GM23248 (cell line): Measurements from ENCODE around the gene PPIE.

DNA sequence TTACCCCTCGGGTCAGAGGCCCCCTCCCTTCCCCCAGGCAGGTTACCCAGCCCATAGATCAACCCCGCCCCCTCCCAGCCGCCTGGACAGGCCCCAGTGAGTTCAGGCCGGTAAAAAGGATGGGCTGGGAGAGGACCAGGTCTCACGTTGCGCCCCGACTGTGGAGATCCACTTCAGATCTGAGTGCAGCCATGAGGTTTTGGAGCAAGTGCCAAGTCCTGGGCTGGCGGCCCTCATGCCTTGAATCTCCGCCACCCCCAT lies 300.8 kb downstream of the RRAGC start:
- RAMPAGE, long total RNA = no peak

GRCh38 chr1:38559148-38560078 lies 300.2 kb downstream of the RRAGC start:
- RAMPAGE, long total RNA = no peak

GRCh38 chr1:38586976-38587294 lies 272.6 kb downstream of the RRAGC start:
- RAMPAGE, long total RNA = no peak

GRCh38 chr1:38941003-38941495 lies 581 bp downstream of the RHBDL2 start:
- RAMPAGE, long total RNA = no peak

DNA sequence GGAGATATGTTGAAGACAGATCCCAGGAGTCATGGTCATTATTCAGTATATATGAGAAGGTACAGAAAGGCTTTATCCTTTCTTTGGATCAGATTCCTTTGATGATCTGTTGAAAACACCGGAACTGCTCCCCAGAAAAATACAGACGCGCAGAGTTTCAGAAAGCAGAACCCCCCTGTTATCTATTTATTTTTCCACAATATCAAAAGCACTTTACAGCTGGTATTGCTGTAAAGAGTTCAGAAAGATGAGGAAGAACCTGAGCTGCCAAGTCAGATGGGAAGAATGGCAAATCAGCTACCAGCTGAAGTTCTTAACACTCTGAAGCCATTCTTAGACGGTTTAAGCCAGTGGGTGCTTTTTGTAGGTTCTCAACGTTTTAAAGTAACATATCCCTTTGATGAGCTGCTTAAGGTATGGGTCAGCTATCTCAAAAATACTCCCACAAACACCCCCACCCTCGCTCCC lies 757 bp upstream of the AKIRIN1 start:
- RAMPAGE, long total RNA = no peak

- RAMPAGE, long total RNA = no peak
Measured at GRCh38 chr1:39005118-39005727, 14.1 kb downstream of the AKIRIN1 start.

DNA sequence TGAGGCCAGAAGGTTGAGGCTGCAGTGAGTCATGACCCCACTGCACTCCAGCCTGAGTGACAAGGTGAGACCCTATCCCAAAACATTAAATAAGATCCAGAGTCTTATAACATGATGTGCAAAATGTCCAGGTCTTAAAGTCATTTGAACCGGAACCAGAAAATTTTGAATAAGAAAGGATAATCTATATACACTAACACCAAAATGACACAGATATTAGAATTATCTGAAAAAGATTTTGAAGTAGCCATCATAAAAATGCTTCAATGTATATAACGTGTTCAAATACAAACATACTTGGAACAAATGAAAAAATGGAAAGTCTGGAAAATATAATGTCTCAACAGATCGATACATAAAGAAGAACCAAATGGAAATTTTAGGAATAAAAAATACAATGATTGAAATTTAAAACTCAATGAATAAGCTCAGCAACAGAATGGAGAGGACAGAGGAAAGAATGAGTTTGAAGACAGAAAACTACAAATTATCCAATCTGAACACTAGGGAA lies 24.5 kb downstream of the NDUFS5 start:
- RAMPAGE, long total RNA = no peak

DNA sequence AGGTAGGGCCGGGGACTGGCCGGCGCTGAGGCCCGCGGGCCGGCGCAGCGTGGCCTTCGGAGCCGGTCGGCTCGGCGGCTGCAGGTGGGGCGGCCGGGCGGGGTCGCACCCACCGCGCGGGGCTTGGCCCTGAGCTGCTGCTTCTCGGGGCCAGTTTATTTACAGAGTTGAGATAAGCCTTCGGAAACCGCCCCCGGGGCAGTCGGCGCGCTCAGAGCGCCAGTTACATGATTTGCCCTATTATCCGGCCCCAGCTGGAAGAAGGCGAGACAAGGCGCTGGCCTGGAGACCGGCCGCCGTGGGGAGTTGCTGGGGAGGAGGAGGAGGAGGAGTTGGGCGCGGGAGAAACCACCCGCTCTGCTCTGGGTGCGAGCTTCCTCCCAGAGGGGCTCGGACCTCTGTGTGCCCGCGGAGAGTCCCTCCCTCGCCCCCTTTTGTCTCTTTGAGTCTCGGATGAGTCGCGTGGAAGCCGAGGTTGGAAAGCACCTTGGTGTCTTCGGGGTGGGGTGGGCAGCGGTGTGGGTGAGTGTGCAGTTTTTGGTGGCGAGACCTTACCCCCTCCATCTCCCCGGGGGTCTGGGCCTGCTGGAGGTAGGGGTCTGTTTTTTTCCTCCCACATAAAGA lies 79.7 kb downstream of the NDUFS5 start:
- RAMPAGE, long total RNA = no peak

- RAMPAGE, long total RNA = no peak
Measured at GRCh38 chr1:39295965-39296355, 91.5 kb downstream of the MACF1 start.

DNA sequence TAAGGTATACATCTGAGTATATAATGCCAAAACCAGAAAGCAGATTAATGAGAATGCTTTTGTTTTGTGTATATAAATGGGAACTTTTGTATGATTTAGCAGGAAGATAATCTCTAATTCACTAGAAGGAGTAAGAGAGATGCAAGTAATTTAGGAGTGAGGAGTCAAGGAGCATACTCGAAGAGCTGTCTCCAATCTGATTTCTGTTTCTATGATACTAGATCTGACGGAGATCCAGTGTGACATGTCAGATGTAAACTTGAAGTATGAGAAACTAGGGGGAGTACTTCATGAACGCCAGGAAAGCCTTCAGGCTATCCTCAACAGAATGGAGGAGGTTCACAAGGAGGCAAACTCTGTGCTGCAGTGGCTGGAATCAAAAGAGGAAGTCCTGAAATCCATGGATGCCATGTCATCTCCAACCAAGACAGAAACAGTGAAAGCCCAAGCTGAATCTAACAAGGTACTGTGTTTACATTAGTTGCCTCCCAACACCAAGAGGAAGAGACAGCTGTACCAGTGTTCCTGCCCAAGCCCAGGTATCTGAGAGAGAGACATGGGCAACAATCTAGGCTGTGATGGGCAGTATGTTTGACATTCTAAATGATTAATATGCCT lies 112.3 kb upstream of the BMP8A start:
- RAMPAGE, long total RNA = no peak

DNA sequence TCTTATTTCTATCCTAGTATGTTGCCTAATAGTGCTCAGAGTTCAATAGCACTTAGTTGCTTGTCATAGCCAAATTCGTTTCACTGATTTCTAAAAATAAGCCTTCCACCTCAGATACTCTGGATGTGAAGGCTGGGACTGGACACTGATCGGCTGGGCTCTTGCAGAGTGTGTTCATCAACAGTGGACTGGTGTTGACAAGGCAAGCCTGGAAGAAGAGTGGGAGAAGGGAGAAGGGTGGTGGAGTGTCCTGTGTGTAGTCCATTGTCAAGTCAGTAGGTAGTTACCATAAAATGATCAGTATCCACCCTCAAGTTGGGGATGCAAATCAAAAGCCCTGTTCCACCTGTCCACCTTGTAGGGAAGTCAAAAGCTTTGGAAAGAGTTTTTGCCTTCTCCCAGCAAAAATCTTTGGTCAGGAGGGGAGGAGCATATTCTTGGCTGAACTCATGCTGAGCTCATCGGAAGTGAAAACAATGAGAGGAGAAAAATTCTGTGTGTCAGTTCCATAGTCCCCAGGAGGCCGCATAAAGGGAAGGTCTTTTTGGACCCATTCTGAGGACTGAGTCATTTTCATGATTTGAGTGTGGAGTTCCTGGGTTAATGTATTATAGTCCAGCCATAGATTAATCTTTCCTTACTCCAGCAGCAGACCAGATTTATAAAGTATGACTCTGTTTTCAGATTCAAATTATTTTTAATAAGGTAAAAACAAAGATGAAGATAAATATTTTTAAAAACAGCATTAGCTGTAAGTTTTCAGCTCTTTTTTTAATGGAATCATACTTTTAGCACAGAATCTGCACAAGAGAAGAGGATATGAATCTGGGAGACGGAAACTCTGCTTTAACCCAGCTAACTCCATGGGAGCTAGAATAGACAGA lies 99.4 kb upstream of the BMP8A start:
- RAMPAGE, long total RNA = no peak

- RAMPAGE, long total RNA = no peak
Measured at GRCh38 chr1:39398622-39399326, 92.7 kb upstream of the BMP8A start.

DNA sequence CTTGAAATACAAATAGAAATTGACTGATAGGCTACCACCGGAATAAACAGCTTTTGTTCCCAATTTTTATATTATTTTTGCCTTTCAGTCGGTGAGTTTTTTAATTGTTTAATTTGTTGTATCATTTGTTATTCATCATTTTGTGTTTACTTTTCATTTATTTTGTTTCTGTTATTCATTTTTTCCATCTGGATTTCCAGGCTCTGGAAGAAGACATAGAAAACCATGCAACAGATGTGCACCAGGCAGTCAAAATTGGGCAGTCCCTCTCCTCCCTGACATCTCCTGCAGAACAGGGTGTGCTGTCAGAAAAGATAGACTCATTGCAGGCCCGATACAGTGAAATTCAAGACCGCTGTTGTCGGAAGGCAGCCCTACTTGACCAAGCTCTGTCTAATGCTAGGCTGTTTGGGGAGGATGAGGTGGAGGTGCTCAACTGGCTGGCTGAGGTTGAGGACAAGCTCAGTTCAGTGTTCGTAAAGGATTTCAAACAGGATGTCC lies 63.6 kb upstream of the BMP8A start:
- RAMPAGE, long total RNA = no peak

GRCh38 chr1:39430435-39431163 lies 60.8 kb upstream of the BMP8A start:
- RAMPAGE, long total RNA = no peak

DNA sequence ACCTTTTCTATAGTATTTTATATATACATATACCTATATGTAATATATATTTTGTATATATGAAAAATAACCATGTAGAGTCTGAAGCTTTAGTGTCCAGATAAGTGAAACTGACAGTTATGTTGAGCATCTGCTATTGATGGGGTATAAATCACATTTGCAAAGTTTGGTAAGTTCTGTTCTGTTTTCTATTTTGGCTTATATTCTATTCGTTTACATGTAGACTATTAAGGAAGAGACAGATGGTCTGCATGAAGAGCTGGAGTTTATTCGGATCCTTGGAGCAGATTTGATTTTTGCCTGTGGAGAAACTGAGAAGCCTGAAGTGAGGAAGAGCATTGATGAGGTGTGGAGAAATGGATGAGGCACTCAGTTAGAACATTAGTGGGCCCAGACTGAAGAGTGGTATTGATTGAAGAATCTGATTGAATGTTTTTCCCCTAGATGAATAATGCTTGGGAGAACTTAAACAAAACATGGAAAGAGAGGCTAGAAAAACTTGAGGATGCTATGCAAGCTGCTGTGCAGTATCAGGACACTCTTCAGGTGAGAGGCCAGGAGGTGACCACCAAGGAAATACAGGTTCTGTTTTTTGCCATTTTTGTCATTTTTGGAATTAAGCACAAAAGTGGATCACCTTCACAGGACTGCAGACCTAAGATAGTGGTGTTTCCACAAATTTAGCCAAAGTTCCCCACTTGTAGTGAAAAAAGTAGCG lies 50.5 kb upstream of the BMP8A start:
- RAMPAGE, long total RNA = no peak

DNA sequence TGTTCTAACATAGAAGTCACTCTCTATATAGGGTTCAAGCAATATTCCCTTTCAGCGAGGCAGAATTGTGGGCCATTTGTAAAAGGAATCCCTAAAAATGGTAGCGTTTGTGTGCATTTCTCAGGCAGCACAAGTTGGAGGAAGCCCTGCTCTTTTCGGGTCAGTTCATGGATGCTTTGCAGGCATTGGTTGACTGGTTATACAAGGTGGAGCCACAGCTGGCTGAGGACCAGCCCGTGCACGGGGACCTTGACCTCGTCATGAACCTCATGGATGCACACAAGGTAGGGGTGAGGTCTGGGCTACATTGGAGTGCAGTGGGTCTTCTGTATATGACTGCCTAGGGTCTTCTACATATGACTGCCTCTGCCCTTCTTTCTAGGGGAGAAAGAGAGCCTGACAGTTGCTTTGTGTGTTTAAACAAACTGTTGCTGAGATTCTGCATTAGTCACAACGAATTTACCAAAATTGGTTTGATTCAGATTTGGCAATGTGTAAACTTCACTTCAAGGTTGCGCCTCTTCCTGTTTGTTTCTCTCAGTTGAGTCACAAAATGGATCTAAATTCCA lies 40.4 kb upstream of the BMP8A start:
- RAMPAGE, long total RNA = no peak

DNA sequence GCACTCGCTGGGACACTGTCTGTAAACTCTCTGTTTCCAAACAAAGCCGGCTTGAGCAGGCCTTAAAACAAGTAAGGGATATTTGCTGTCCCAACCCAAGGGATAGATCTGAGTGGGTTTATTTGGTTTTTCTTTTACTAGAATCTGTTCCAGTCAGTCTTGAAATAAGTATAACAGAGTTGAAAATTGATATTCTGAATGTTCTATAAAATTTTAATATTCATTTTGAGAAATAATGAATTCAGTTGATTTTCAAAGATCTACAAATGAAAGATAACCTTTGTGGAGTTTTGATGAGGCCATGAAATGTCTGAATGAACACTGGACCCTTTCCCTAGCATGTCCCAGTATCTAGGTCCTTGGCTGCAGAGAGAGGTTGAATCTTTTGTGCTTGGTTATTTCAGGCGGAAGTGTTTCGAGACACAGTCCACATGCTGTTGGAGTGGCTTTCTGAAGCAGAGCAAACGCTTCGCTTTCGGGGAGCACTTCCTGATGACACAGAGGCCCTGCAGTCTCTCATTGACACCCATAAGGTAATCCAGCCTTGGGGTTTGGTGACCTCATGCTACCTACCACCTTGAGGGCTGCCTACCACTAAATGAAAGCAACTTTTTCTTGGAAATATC lies 39.0 kb upstream of the BMP8A start:
- RAMPAGE, long total RNA = no peak

DNA sequence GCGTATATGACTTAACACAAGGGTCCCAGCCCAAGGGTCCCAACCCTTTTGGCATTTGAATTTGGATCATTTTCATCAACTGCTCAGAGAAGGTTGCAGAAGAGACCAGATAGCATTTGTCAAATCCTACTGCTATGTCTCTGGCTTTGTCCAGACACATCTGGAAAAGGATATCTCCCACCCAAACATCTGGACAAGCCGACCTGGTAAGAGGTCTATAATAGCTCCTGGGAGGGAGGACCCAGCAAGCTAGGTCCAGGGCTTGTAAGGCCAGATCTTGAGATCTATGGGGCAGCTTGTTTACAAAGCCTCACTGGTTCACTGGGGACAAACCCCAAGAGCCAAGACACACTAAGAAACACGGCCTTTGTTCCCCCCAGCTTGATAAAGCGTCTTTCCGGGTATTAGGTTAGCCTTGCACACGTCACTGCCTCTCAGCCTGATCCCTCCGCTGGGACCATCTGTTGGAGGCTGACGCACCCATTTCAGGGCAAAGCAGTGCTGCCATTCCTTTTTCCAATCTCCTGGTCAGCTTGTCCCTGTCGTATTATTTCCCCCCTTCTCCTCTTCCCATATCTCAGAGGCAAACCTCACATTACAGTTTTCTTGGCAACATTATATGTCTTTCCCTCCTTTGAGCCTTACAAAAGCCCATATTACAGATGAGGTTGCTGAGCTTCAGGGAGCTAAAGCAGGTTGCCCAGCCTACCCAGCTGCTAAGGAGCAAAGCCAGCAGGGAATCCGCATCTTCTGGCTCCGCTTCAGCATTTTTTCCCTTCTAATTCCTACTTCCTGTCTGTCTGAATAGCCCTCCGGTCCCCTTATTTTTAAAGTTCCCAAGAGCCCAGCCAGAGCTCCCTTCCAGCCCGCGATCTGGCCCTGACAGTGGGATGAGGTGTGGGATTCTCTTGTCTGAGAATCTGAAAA lies 4.2 kb downstream of the HEYL start:
- RAMPAGE, long total RNA = no peak

DNA sequence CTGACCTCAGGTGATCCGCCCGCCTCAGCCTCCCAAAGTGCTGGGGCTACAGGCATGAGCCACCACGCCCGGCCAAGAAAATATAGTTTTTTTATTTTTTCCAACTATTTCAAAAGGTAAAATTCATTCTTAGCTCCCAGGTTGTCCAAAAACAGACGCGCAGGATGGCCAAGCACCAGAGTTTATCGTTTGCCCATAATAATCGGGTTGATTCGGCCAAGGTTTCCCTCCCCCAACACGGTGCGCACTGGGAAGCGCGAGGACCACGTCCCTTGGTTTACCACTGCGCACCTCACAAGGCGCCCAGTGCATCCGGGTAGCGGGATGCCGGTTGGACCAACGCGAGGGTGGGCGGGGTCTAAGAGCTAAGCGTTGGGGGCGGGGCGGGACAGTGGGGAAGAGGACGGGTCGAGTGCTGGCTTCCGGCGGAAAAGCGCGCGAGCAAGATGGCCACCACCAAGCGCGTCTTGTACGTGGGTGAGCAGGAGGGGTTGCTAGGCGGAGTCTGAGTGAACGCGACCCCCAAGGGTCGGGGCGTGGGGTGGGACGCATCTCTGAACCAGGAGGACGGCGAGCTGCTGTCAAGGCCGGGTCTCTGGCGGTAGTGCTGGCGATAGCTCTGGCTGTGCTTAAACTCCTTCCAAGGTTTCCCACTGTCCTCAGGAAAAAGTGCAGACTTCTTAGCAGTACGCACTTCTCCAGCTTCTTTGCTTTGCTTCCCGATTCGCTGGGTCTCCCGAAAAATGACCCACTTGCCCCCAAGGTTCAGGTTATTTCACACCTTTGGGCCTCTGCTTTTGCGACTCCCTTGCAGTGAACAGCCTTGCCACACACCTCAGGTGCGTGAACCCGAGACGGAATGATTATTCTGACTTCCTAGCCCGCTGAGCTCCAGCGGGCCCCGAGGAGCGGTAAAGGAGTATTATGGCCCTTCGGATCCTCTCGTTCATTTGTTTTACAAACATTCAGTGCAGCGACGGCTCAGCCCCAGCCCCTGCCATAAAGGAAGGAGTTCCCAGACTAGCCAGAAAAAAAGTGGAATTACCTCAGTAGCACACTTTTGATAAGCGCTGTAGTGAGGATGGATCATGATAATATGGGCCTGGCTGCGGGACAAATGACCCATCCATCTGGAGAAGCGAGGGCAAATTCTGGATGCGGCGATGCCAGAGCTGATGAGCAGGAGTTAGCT lies at the start of gene PPIE:
Gene PPIE (plus strand): TSS at position 428 of the 1,192 bp plus-strand sequence.
- RAMPAGE, long total RNA = start-site peak on the plus strand centred at position 432 of the sequence, 18 bp wide, 511 and 292 reads in 2 replicates

DNA sequence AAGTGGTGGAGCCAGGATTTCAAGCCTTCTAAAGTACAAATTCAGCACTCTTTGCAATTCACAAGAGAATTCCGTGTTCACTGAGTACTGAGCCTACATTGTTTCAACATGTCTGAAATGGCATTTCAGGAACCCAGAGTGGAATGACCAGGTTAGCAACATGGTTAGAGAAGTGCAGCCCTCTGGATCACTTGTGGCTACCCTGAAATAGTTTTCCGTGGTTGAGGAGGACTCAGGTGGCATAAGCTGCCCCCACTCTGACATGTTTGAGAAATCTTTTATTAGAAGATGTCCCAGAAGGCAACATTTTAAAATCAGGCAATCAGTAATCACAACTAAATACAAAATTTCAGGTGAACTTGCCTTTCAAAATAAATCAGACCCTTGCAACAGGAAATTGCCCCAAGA lies 6.5 kb downstream of the MYCL start:
- RAMPAGE, long total RNA = no peak